Suprapubic skin (tissue), 4 donors: ENCODE data around the genes TEX11 and TAF1.

DNA sequence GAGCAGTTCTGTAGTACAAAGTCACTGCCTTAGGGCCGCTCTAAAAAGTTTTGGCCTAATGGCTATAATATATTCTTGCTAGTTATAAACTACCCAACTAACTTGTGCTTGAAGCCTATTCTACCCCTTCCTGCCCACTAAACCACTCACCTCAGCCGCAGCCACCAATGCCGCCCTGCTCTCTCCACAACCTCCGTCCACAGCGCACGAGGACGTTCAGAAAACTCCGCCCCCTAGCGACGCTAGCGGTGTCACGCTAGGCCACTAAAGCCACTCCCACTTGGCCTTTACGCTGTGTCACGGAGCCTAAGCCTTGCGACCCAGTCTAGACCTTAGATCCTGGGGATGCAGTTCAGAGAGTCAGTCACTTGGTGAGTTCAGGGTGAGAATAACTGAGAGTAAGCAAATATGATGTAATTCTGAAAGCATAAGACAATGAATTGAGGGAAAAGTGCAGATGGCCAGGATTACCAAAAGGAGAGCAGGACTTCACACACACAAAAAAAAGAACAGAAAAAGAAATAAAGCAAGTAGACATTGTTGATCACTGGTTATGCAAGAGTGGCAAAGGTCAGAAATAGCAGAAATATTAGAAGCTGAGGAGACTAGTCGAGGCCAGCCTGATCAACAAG is at the start of gene TEX11:
TEX11 (minus strand) TSS at position 208 of the 632 bp plus-strand sequence.
- PRO-cap: no peak
- RAMPAGE, long total RNA, 4 experiments: no peak in any of the 4 experiments

GRCh38 chrX:71020146-71020711 is 47.9 kb downstream of the SNX12 start:
- PRO-cap: unidirectional peak, minus-strand start at chrX:71020434
- RAMPAGE, long total RNA, 4 experiments: no peak in any of the 4 experiments

GRCh38 chrX:71102617-71103531 is 3.7 kb downstream of the CXorf65 start:
- PRO-cap: no peak
- RAMPAGE, long total RNA, 4 experiments: no peak in any of the 4 experiments

GRCh38 chrX:71103532-71103952 is 3.0 kb downstream of the CXorf65 start:
- PRO-cap: no peak
- RAMPAGE, long total RNA, 4 experiments: no peak in any of the 4 experiments

DNA sequence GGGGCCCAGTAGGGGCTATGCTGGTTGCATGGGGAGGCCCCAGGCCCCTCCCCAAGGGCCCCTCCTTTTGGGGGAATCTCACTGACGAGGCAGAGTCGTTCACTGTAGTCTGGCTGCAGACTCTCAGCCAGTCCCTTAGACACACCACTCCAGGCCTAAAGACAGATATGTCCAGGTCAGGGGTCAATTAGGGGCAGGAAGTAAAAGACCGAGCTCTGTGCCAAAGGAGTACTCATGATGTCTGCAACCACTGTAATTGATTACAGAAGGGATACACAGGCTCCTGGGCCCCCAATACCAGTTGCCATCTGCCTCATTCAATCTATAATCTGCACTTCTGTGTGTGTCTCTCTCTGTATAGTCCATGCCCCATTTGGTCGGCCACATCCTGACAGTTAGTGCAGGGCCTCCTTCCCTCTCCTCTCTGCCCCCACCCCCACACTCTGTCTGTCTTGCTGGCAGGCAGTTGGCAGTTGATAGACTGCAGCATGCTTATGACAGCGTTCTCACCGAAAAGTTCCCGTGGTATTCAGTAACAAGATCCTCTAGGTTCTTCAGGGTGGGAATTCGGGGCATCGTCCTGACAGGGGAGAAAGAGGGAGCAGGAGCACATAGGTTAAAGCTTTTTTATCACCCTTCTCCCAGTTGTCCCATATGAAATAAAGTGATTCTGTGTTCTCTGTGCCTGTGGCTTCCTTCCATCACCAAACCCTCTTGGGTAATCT is 1.4 kb upstream of the CXorf65 start:
- PRO-cap: no peak
- RAMPAGE, long total RNA, 4 experiments: no peak in any of the 4 experiments

- PRO-cap: no peak
- RAMPAGE, long total RNA, 4 experiments: no peak in any of the 4 experiments
These were observed 10.0 kb downstream of the MED12 start for GRCh38 chrX:71128165-71129020.

GRCh38 chrX:71255494-71255923 is 1.6 kb upstream of the ZMYM3 start:
- PRO-cap: no peak
- RAMPAGE, long total RNA, 4 experiments: no peak in any of the 4 experiments

GRCh38 chrX:71365608-71366757 is at the start of gene TAF1:
Gene TAF1, plus strand, starts transcription at chrX:71366357.
- PRO-cap: unidirectional peak, minus-strand start at chrX:71365905; unidirectional peak, plus-strand start at chrX:71366360; bidirectional peak, plus-strand start at chrX:71366563, minus-strand start at chrX:71366596
- RAMPAGE, long total RNA, 4 experiments: start-site peak on the plus strand in 3 of 4 experiments, at chrX:71366207-71366580 at its widest, 18 to 111 reads per replicate

- PRO-cap: no peak
- RAMPAGE, long total RNA, 4 experiments: no peak in any of the 4 experiments
These were observed 78.8 kb upstream of the OGT start for GRCh38 chrX:71453779-71454794.

DNA sequence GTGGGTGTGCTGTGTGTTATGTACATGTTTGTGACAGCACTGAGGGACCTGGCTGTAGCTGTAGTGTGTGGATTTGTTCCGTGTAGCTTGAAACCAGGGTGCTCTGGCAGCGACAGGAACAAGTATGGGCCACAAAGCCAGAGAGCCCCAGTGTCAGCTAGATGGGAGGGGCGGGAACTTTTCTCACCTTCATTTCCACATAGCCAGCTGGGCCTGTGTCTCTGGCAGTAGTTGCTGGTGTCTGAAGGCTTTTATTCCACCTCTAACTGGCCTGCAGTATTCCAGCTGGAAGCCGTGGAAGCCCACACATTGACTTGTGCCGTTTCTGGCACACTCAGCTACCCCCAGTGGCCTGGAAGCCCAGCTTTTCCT is 82.2 kb downstream of the NHSL2 start:
- PRO-cap: no peak
- RAMPAGE, long total RNA, 4 experiments: no peak in any of the 4 experiments

GRCh38 chrX:72041829-72042934 is 131.5 kb downstream of the NHSL2 start:
- PRO-cap: no peak
- RAMPAGE, long total RNA, 4 experiments: no peak in any of the 4 experiments

DNA sequence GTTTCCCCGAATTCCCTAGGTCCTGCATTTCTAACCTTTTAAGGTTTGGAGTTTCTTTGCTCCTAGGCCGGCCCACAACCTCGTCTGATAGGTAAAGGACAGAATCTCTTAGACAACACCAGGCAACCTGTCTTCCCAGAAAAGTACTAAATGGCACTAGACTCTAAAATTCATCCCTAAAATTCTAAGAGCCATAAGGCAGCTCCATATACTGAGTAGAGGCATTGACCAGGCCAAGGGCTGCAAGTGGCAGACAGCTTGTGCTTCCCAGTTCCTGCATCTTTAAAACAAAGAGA is 135.4 kb downstream of the NHSL2 start:
- PRO-cap: no peak
- RAMPAGE, long total RNA, 4 experiments: no peak in any of the 4 experiments

- PRO-cap: no peak
- RAMPAGE, long total RNA, 4 experiments: no peak in any of the 4 experiments
These were observed 118.7 kb upstream of the PIN4 start for GRCh38 chrX:72062745-72063348.

DNA sequence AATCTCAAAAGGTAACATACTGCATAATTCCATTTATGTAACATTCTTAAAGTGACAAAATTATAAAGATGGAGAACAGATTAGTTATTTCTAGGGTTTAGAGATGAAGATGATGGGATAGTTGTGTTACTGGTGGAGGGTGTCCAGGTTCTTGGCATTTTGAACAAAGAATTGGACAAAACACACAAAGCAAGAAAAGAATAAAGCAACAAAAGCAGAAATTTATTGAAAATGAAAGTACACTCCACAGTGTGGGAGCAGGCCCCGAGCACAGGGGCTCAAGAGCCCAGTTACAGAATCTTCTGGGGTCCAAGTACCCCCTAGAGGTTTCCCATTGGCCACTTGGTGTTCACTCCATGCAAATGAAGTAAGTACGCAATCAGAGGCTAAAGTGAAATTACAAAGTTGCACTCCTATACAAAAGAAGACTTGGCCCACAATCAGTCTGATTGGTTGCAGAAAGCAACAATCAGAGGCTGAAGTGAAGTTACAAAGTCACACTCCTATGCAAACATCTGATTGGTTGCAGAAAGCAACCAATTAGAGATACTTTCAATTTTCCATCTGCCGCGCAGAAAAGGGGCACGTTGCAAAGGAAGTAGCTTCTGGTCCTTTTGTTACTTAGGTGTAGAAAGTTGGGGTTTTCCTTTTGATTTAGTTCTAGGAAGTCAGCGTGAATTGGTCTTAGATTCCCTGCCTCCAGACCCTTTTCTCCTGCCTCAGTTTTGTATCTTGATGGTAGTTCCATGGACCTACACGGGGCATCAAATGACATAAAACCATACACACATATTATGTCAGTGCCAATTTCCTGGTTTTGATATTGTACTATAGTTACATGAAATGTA is 12.6 kb upstream of the PIN4 start:
- PRO-cap: no peak
- RAMPAGE, long total RNA, 4 experiments: no peak in any of the 4 experiments

DNA sequence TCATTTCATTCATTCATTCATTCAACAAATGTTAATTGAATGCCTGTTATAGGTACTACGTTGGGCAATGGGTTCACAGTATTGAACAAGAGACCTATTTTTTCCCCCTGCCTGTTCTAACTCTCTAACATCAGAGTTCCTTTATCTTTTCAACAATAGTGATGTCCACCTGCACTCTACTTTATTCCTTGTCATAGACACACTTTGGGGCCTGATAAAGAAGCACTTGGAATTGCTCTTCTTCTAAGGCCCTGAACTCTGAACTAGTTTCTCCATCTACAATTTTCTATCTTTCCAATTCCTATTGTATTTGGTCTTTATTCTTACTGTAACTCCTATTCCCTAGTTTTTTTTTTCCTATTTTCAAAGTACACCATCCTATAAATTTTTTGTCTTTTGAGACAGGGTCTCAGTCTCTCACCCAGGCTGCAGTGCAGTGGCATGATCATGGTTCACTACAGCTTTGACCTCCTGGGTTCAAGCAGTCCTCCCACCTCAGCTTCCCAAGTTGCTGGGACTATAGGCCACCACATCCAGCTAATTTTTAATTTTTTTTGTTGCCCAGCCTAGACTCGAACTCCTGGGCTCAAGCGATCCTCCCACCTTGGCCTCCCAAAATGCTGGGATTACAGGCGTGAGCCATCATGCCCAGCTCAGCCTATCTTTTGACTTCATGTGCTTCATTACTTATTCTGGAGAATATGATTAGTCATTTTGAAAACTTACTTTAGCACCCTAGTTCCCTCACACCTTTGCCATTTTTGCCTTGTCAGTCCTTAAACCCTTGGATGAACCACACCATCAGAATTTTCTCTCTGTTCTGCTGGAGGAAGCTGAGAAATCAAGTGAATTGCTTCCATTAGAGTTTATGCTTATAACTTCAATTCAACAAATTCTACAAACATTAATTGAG is 103.6 kb downstream of the HDAC8 start:
- PRO-cap: no peak
- RAMPAGE, long total RNA, 4 experiments: no peak in any of the 4 experiments

DNA sequence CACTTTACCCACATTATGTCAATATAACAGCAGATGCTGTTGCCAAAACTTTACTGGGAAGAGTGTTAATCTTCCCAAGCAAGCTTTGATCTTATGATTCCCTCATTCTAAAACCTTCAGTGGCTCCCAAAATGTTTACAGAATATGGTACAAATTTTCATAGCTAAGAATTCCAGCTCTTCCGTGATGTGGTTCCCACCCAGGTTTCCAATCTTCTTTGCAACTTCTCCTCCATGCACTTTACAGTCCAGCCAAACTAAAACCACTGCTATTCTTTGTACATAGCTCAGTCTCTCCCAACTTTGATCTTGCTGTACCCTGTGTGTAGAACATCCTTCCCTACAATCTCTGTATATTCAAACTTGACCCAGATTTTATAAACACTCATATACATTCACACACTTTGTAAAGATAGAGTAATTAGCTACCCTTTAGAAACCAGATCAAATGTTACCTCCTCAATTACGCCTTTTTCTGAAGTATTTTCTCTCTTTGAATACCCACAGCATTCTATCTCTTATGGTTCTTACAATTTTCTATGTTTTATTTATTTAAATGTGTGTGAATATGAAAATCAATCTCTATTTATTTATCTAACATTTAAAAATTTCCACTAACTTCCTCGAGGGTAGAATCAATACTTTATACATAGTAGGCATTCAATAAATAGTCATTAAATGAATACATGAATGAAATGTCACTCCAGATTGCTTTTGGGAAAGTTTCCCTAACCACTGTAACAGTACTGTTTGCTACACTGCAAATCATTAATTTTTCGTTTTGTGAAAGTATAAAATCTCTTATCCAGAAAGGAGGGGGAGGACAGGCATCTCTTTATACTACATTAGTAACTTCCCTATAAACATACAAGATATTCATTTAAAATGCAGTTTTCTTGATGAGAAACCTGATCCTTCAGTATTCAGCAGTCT is 98.7 kb downstream of the HDAC8 start:
- PRO-cap: no peak
- RAMPAGE, long total RNA, 4 experiments: no peak in any of the 4 experiments

DNA sequence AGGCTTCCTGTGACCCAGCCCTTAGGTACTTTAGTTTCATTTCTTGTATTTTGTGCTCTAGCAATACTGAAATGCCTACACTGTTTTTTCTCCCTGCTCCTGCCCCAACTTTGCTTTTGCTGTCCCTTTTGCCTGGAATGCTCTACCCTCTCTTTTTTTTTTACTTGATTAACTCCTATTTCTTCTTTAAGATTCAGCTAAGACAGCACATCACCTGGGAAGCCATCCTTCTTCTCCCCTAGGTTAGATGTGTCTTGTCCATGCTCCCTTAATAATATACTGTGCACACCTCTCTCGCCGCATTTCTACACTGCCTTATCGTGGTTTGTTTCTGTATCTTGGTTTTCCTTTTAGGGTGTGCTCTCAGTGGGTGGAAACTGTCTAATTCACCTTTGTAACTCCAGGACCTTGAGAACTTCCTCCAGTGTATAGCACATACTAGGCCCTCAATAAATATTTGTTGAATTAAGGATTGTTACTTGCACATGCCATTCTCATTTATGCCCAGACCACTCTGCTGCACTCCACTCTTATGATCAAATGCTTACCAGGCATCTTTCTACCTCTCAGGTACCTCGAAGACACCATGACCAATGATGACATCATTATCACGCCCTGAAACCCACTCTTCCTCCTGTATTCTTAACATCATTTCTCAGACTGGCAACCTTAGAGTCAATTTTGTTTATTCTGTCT is 46.4 kb downstream of the HDAC8 start:
- PRO-cap: no peak
- RAMPAGE, long total RNA, 4 experiments: no peak in any of the 4 experiments

DNA sequence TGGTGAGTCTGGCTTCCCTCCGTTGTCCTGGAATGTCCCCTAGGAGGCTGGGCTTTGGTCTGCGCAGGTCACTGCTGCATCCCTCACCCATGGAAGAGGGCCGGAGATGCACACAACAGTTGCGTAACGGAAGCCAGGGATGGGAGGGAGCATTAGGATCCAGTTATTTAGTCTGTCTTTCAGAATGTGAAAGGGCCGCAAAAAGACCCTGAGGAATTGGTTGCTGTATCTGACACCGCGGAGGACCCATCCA is 260 bp downstream of the FAM236C start:
- PRO-cap: no peak
- RAMPAGE, long total RNA, 4 experiments: no peak in any of the 4 experiments

- PRO-cap: no peak
- RAMPAGE, long total RNA, 4 experiments: no peak in any of the 4 experiments
These were observed 48.7 kb upstream of the PABPC1L2A start for GRCh38 chrX:73127952-73128396.

DNA sequence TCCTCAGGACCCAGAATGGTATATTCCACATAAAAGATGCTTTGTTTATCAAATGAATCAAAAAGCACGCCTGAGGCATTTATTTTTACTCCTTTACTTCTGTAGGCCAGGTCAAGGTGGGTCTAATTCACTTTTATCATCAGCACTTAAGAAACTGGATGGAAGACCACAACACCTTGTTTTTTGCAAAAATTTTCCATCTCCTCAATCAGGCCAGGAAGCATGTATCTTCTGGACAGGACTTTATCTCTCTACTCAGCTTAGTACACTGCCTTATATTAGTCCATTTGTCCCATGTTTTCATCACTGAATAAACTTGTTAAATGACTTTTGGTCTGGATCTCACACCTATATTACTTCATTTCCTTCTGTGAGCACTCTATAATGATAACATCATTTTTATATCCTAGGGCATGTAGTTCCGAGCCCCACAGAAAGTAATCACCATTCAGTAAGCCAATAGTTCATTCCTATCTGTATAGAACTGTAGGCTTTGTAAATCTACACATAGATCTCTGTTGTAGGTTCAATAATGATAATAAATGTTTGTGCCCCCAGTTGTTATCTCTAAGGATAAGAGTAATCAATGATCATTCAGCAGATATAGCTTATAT is 260.6 kb downstream of the CHIC1 start:
- PRO-cap: no peak
- RAMPAGE, long total RNA, 4 experiments: start-site peak on the minus strand in 1 of 4 experiments, centred at position 429 of the sequence, 211 reads per replicate